Retinal pigment epithelial cell (primary cell): ENCODE measurements around the genes AMOTL2 and MSL2.

- RRBS: no CpG with 5 or more reads among the region's 5 CpGs
Measured at GRCh38 chr3:133583851-133584194, 10.3 kb downstream of the CDV3 start.

DNA sequence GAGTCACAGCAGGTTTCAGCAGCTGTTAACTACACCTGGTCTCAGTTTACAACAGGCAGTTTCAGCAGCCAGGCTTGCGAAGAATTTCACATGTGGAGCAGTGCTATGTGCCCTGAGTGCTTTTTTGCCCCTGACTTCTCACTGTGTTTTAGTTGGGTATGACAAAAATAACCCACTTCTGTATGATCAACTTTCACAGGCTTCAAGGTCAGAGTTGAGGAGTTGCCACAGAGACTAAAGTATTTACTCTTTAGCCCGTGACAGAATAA, 13.8 kb upstream of the TOPBP1 start:
- RRBS: no CpG with 5 or more reads among the region's 2 CpGs

GRCh38 chr3:134155140-134155813, 95.4 kb downstream of the RYK start:
- RRBS: no CpG with 5 or more reads among the region's 6 CpGs

DNA sequence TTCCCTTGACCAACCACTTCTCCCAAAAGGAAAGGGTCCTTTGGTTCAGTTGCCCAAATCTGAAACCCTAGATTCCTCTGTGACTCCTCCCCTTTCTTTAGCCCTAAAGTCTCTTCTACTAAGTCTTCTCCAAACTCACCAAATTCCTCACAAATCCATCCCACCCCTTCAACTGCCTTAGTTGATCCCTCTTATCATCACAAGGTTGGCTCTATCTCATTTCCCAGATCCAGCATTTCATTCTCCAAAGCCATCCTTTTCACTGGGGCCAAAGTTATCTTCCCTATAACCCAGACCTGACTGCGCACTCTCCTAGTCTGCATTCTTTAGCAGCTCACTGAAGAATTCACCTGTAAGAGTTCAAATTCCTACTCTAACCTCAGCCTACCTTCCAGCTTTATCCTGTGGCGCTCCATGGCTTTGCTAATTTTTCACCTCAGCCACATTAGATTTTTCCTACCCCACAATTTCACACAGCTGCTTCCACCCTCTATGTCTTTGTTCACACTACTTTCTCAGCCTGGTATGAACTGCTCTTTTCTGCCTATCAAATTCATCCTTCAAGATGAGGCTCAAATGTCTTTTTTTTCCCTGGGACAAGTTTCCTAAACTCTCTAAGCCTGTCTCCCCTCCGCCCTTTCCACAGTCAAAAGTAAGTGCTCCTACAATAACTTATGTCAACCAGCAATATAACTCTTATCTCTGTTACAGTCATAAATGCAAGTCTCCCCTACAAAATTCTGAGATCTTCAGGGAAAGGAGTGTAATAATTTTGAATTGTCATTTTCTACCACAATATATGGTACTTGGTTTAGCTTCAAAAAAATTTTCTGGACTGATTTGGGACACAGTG, 7.3 kb downstream of the RYK start:
- RRBS: no CpG with 5 or more reads among the region's 3 CpGs

GRCh38 chr3:134365469-134366058, 8.7 kb downstream of the AMOTL2 start:
- RRBS: no CpG with 5 or more reads among the region's 6 CpGs

DNA sequence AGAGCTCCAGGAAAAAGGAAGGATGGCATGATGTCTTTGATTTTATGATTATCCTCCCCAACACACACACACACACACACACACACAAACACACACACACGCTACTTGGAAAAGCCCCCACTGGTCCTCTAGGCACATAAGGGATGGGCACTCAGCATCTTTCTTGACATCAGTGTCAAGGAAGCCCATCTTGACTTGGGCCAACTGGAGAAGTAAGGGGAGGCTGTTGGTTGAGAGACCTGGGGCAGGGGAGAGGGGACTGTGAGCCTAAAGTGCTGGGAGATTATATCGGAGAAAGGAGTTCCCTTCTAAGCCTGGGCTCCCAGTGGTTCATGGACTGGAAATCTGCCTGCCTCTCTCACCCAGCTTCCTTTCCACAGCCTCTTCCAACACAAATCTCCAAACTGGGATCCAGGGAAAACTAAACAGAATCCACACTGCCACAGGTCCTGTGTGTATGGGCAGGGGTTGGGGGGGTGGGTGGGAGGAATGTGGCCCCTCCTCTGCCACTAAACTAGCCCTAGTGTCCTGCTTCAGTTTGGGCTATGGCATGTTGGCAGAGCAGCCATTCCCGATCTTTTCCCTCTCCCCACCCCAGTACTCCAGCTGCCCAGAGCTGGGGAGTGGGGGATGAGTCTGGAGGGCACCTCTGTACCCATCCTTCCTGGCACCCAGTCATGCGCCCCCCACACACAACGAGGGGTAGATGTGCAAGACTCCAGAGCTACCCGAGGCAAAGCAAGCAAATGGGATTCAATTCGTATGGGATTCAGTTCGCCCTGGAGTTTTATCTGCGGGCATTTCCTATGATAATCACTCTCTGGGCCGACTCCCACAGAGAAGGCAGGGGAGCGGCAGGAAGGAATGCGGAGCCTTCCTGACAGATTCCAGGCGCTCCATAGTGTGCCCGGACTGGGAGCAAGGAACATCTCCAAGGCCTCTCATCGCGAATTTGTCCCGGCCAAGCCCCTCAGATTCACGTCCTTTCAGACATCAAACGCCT, 1.5 kb downstream of the AMOTL2 start:
- RRBS: 0% methylated on average over 4 of the region's 19 CpGs

GRCh38 chr3:134374313-134374832, at the start of gene AMOTL2:
Gene AMOTL2 (minus strand): TSS chr3:134374447.
- RRBS: under 1% methylated on average over 12 of the region's 56 CpGs

DNA sequence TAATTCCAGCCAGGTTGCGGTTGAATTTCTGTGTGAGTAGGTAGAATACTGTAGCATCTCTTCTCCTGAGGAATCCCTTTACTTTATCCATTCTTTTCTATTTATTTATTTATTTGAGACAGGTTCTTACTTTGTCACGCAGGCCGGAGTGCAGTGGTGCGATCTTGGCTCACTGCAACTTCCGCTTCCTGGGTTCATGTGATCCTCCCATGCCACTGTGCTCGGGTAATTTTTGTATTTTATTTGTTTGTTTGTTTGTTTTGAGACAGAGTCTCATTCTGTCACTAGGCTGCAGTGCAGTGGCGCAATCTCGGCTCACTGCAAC, 58.9 kb downstream of the CEP63 start:
- RRBS: no CpG with 5 or more reads among the region's 8 CpGs

DNA sequence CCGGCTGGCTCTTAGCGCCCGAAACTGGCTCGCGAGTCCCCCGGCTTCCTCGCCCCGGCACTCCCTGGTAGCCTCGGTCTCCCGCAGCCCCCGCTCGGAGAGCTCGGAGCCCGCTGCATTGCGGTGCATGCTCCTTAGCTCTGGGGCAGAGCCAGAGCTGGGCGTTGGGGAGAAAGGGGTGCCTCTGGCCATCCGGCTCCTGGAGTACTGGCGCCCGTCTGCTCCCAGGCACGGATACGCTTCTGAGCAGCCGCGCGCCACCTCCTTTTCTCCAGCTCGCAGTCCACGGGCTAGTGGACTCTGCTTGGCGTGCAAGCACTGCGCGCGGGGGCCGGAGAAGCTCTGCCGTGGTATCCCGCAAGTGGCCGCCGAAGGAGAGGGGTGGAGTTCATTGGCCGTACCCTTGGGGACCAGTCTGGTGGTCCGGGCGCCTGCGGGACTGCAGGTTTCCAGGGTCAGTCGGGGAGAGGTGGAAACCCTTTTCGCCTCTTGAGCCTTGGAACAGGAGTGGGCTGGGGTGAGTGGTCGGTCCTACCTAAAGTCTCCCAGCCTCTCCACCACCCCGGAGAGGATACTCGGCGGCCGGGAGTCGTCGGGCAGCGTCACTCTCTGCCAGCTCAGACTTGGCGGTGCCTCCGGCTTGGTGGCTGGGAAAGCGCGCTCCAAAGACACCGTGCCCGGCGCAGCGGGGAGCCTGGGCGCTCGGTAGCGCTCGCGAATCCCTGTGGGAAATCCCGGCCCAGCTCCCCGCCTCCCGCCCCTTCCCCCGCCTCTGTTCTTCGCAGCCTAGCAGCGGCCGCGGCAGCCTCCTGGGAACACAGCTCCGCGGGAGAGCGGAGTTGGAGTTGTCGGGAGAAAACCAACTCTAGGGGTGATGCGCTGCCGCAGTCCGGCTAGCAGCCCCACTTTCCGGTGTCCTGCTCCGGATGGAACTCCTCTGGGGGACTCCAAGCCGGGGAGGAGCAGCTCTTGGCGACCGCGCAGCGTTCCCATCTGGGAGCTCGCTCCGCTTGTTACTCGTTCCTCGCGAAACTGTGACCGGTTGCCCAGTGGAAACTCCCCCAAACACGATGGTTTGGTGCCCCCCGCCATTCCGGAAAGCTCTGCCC, 1.2 kb downstream of the EPHB1 start:
- RRBS: 2% methylated on average over 40 of the region's 93 CpGs

DNA sequence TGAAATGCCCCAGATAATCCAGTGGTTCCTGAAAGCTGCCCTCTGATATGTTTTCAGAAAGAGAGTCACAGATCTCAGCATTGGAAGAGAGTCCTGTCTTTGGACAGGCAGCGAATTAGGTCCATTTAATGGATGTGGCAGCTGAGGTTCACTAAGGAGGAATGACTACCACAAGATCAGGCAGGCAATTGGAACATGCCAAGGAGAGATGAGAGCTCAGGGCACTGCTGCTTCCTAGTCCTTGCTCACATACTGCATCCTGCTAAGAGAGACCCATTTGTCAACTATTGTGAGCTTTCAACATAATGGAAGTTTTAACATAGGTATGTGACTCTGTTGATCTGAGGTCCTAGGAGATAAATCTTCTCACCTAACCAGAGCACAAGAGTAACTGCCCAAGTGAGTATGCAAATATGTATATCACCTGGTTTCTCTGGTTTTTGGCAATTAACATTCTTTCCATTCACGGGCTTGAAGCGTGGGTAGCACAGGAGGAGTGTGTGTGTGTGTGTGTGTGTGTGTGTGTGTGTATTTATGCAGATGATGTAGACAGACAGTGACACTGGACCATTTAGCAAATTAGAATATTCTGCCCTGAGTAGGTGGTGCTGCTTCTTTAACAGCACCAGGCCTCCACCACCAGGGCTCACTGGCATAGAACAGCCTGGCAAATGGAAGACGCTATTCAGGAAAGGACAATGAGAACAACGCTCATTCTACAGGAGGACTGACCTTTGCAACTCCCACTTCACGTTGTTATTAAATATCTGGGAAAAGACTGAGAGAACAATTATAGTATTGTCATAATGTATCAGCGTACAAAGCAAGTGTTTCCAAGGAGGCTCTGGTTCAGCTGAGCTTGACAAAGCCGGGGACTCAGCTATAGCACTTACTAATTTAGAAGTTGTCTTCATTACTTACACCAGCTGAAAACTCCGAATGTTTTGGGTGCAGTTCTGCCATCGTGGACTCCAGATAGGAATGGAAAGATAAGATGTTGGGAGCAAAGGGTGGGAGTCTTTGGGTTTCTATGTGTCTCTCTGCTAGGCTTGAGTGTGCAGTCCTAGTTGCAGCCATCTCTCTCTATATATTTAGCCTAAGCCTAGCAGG, 15.1 kb downstream of the EPHB1 start:
- RRBS: no CpG with 5 or more reads among the region's 10 CpGs

DNA sequence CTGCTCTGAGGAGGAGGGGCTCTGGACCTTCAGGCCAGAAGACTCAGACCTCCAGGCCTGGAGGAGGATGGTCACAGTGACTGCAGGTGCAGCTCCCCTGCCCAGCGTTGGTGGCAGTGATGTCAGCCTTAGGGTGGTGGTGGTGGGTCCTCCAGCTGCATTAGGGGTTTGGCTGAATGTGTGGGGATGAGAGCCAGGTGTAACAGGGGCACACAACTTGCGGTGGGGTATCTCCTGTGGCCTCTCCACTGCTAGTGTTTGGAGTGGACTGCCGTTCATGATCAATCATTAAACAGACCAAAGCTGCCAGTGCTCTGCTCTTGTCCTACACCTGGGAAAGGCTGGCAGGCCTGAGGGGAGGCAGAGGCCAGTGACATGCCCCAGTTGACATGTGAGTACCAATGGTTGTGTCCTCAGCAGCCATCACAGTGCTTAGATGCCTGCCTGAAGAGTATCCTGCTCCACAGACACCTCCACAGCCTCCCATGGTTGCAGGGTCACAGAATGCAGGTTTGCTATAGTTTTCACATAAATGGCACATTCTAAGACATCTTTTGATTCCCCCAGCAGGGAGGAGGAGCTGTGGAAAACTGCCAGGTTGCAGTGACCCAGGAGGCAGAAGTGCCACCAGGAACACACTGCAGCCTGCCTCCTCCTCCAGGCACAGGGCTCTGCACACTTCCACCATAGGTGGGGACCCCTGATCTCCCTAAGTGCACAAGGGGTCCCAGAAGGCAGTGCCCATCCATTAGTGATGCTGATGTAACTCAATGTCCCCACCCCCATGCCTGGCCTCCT, 348.4 kb downstream of the EPHB1 start:
- RRBS: no CpG with 5 or more reads among the region's 3 CpGs

DNA sequence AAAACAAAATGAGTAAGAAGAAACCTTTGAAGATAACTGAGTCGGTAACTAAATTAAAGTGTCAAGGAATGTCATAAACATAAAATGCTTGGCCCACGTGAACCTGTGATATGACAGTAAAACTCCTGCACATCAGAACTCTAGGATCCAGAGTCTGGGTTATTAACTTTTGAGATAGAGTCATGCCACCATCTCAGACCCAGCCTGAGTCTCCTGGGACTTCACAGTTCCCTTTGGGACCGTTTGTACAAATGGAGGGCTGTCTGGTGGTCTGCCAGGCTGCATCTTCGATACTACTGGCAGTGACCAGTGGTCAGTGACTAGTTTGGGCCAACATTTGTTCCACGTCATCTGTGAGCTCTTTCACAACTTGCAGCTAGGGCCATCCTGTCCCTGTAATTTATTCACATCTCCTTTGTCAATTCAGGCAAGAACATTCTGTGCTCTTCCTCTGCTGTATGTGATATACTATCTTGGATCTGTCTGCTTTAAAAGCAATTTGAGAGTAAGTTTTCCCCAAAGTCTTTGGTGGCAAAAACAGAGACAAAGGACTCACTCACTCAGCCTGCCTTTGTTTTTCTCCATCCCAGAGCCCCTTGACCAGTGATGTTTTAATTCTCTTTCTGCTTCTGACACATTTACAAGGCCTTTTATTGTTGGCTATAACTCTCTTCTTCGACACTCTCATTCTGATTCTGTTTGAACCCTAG, 353.3 kb downstream of the EPHB1 start:
- RRBS: no CpG with 5 or more reads among the region's 6 CpGs

DNA sequence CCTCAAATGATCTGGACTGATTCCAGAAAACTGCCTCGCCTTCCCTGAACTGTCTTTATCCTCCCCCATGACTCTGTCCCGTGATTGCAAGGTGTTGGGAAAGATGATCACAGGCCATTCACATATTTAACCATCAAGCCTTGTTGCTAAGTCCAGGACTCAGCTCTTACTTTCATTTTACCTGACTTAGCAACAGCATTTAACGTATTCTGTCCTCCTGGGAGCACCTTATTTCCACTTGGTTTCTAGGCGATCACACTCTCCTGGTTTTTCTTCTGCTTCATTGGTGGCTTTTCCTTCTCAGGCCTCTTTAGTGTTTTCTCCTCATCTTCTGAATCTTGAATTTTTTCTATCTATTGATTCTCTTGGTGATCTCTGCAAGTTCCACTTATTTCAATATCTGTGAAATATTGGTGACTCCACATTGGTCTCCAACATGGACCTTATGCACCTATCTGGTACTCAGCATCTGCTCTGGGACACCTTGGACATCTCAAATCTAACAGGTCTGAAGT, 355.4 kb downstream of the EPHB1 start:
- RRBS: no CpG with 5 or more reads among the region's 4 CpGs

DNA sequence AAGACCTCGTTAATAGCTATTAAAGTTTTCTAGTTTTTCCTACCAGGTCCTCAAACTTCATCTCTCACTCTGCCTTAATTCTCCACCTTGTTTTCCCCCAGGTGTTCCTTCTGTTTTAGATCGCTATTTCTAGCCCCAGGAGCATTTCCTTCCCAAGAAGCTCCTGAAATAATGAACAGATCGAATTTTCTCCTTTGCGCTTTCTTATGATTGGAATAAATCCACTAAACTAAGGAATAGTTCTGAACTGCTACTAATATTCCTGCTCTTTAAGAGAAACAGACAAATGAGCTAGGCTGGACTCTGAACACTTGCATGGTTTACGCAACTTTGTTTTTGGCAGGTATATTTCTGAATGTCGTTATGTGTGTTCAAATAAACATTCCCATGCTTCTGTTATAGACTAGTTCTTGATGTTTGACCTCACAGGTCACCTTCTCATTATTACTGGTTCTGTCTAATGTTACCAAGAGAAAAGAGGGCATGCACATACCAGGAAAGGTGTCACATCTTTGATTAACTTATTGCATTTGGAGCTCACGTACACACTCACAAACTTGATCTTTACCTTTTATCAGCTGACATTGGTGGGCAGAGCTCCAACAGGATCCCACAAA, 418.1 kb downstream of the EPHB1 start:
- RRBS: no CpG with 5 or more reads among the region's 7 CpGs

GRCh38 chr3:136195834-136196684, at the start of gene MSL2:
Gene MSL2 (minus strand): TSS chr3:136196335.
- RRBS: under 1% methylated on average over 27 of the region's 91 CpGs

DNA sequence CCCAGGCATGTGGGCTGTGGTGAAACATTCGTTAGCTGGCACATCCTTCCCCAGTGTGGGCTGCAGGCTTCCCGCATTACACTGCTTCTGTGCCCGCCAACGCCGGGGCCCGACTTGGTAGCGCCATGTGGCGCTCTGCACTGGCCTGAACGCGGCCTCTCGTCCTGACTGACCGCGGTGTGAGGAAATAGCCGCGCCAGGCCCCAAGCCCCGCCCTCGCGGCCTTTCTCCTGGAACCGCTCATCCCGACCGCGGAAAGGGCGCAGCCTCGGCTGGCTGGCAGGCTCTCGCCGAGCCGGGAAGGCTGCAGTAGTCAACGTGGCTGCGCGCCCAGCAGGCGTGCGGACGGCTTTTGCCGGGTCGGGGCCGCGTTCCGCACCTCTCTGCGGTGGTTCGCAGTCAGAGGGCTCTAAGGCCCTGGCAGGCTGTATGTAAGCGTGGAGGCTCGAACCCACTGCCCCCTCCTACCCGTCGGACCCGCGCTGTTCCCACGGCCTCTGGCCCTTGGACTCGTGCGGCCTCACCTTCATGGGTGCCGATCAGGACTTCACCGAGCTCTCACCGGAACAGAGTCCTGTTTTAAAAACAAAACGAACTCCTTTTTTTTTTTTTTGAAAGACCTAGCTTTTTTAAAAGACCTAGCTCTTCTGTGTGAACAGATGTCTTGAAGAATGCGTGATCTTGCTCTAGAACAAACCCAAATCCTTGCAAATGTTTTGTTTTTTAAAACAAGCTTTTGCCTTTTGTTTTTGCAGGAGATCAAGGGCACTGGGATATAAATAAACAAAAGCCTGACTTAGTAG, 751 bp upstream of the MSL2 start:
- RRBS: under 1% methylated on average over 8 of the region's 54 CpGs

DNA sequence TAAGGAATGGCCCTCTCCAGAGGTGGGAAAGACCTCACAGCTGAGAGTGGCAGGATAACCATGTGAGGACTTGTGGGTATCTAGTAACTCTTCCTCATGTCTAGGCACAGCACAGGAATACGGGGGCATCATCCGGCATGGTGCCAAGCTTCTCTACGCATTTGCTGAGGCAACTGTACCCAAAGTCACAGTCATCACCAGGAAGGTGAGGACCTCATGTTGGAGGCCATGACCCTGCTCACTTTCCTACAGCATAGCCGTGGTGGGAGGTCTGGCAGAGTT, 76.9 kb downstream of the PCCB start:
- RRBS: no CpG with 5 or more reads among the region's 4 CpGs

GRCh38 chr3:136328667-136328981, 78.5 kb downstream of the PCCB start:
- RRBS: no CpG with 5 or more reads among the region's 4 CpGs

DNA sequence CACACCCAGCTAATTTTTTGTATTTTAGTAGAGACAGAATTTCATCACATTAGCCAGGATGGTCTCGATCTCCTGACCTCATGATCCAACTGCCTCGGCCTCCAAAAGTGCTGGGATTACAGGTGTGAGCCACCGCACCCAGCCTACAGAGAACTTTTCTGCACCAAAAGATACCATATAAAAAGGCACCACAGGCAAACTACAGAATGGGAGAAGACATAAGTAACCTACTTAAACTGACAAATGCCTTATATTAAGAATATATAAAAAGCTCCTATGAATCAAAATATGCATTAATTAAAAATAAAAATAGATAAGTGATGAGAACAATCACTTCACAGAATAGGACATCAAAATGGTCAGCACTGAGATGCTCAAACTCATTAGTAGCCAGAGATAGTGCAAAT, 40.0 kb downstream of the STAG1 start:
- RRBS: no CpG with 5 or more reads among the region's 3 CpGs